Occipital lobe (tissue), 2 donors: Measurements from ENCODE around the genes ERP29 and OAS1.

DNA sequence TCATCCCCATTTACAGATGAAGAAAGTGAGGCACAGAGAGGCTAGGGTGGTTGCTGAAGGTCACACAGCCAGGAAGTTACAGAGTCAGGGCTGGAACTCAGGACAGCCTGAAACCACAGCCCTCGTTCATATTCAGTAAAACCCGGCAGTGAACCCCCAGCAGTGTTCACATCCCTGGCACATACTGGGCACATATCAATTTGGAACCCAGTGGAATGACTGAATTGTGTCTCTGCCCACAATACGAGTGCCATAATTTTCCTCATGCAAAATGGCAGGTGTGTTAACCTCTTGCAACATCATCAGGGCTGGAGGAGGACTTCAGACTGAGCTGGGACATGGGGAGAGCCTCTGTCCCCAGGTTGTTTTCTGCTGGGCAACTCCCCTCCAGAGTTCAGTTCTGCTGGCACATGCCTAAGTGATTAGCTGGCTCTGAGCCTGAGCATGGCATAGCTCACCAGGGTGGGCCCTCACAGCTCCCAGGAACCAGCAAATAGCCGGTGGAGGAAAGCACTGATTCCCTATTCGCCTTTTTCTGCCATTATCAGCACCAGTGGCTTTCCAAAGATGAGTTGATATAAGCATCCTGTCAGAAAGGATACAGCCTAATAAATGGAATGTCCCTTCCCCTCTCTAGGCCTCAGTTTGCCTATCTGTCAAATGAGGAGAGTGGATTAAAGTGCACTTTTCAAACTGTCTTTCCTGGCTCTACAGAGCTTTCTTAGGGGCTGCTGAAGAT is 2.2 kb upstream of the PPP1CC start:
- RAMPAGE, long total RNA = no peak

GRCh38 chr12:110896535-110896986 is 23.8 kb downstream of the MYL2 start:
- RAMPAGE, long total RNA = no peak

GRCh38 chr12:110934305-110934830 is 14.0 kb upstream of the MYL2 start:
- RAMPAGE, long total RNA = no peak

DNA sequence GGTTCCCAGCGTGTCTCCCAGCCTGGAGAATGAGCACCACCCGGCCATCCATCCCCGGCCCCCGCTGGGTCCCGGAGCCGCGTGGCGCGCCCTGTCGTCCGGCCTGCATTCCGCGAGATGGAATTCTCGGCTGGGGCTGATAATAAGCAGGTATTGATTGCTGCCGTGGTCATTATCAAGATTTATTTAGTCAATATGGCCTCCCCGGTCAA is 13.0 kb downstream of the CUX2 start:
- RAMPAGE, long total RNA = no peak

DNA sequence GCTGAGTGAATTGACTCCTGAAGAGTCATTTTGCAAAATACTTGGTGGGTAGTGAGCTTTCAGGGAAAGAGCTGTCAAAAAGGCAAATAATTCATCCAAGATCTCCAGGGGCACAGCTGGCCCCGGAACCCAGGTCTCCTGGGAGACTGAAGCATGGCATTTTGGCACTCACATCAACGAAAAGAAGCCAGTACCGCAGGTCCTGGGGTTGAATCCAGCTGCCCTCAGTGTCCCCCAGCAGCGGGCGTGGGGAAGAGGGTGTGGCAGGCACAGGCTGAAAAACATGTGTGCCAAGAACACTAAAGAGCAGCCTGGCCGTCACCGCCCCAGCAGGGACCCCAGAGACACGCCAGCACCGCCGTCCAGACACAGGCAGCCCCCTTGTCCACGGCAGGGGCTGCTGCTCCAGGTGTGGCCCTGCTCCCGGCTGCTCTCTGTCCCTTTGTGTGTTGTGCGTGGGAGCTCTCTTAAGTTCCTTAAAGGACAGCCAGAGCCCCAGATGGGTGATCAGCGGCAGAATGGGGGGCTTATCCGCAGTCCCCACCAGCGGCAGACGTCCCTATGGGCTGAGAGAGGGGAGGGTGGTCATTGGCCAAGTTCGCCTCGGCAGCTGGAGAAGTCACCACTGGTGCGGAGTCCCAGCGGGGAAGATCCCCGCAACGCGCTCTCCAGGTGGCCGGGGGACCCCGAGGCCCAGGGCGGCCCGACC is 584 bp downstream of the PHETA1 start:
- RAMPAGE, long total RNA = no peak

DNA sequence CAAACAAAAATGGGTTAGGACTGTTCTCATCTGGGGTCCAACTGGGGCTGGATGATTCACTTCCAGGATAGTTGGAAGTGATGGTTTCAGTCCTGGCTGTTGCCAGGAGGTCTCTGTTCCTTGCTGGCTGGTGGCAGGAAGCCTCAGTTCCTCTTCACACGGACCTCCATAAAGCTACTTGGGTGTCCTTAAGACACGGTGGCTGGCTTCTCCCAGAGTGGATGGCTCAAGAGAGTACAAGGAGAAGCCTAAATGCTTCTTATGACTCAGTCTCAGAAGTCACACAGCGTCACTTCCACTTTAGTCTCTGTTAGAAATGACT is 6.4 kb upstream of the SH2B3 start:
- RAMPAGE, long total RNA = no peak

DNA sequence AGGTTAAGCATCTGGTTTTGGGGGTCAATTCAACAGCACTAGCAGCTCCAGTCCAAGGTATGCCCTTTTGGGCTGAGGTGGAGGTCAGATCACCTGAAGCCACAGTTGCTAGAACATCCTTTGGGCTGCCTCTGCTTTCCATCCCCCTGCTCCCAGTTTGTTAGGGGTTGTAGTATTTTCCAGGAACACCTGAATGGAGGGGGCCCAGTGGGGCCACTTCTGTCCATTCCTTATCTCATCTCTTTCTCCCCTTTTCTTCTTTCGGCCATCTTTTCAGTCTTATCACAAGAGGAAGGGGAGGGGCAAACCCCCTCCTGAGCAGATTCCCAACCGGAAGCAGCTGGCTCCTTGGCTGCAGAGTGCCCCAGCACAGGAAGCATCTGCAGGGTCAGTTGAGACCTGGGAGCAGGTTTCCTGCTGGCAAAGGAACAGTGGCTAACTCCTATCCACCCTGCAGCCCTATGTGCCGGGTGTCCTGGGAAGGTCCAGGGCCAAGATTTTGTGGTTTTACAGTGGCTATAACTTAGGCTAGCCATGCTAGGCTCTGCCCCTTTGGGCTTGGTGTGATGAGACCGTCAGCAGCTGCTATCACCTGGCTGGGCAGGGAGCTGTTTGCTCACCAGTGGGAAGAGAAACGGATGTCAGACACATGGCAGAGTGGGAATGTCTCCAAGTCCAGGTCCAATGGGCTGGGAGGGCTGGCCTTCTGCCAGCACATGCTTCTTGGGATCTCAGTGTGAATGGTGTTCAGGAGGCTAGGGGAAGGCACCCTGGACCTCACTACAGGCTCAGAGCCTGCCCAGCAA is 40.3 kb downstream of the SH2B3 start:
- RAMPAGE, long total RNA = no peak

DNA sequence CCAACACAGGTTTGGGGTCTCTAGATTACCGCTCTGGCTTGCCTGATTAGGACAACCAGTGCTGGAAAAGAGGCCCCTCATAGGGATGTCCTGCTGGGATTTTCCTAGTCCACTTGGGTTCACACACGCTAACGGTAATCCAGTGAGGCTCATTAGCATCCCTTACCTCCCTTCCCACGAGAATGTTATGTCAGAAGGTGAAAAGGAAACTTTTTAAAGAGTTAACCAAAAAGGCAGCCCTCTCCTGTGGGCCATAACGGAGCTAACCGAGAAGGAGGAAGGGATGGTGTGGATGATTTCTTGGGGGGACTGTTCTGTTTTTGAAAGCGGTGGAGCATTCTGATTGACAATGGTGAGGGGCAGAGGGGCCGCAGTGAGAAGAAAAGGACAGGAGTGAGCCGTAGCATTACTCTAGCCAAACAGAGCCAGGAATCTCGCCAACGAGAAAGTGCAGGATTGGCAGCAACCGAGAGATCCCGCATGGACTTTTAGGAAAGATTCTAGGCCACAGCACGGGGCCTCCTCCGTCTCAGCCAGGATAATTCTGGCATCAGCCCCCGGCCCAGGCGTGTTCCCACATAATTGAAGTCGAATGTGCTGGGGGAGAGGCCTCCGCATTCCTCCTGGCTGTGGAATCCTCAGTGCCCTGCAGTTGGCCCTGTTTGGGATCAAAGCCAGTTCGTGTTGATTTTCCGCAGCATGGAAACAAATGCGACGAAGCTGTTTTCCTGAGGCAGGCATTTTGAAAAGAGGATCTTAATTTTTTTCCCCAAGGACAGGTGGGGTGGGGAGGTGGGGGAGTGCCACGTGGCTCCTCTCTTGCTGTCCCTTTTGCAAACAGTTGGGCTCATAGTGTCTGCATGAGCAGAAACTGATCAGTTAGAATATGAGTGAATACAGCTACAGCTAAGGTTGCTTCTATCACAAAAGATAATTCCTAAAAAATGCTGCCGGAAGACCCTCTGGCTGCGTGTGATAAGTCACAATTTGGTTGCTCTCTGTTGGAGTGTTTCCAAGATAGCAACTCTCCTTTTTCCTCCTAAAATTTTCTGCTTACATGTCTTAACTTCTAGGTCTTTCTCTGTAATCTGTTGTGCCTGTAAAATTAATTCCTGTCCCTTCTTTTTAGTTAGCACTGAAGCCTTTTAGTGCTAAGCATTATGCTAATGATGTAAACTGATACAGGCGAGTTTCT is 37.1 kb upstream of the ATXN2 start:
- RAMPAGE, long total RNA = no peak

- RAMPAGE, long total RNA = no peak
Measured at GRCh38 chr12:111643203-111643839, 42.4 kb downstream of the BRAP start.

GRCh38 chr12:111754692-111755033 is 12.1 kb upstream of the ALDH2 start:
- RAMPAGE, long total RNA = no peak

DNA sequence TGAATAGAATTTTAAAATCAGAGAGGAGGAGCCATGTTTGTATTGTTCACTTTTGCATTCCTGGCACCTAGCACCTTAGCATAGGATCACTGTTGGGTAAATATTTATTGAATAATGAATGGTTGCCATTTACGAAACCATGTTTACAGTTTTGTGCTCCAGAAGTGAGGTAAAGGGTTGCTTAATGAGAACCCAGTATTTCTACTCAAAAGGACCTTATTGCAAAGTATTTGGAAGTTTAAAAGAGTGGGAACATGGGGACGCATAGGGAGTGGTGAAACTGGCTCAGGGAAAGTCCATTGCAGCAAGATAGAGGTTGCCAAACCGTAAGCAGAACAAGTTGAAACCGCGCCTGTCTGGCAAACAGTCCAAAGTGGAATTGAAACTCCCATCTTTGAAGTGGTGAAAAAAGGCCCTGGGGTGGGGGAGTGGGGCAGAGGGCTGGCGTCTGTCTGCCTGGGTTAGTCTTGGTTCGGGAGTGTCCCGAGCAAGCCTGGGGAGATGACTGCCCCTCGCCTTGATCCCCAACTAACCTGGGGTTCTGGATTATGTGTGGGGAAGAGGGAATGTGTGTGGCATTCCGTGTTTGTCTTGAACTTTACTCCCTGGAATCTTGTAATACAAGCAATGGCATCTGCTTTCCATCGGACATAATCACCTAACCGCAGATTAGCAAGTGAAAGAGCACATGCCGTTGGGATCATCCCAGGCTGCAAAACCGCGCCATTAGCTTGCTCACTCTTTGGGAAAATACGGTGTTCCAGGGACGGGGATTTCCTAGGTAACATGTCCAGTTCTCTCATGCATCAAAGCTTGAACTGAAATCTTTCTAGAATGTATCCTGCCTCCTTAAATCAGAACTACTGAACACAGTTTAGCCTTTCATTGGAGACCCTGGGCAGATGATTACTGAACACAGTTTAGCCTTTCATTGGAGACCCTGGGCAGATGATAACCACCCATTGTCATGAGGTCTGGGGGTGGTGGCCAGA is 7.3 kb downstream of the ALDH2 start:
- RAMPAGE, long total RNA = no peak

GRCh38 chr12:111840637-111841782 is 1.0 kb upstream of the MAPKAPK5 start:
- RAMPAGE, long total RNA = no peak

DNA sequence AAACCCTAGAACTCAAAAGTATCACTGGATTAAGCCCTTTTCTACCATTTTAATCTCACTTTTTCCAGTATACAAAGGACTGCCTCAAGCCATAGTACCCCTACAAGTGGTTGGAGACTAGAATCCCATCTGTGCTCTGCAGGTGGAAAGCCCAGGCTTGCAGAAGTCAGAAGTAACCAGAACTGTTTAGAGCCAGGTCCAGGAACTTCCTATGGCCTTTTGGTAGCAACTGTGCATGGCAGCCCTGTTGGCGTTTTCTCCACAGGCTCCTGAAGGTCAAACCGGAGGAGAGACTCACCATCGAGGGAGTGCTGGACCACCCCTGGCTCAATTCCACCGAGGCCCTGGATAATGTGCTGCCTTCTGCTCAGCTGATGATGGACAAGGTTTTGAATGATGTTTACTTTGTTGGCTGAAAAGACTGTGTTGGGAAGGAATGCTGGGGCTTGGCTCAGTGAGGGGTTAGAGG is 43.7 kb downstream of the MAPKAPK5 start:
- RAMPAGE, long total RNA = no peak

DNA sequence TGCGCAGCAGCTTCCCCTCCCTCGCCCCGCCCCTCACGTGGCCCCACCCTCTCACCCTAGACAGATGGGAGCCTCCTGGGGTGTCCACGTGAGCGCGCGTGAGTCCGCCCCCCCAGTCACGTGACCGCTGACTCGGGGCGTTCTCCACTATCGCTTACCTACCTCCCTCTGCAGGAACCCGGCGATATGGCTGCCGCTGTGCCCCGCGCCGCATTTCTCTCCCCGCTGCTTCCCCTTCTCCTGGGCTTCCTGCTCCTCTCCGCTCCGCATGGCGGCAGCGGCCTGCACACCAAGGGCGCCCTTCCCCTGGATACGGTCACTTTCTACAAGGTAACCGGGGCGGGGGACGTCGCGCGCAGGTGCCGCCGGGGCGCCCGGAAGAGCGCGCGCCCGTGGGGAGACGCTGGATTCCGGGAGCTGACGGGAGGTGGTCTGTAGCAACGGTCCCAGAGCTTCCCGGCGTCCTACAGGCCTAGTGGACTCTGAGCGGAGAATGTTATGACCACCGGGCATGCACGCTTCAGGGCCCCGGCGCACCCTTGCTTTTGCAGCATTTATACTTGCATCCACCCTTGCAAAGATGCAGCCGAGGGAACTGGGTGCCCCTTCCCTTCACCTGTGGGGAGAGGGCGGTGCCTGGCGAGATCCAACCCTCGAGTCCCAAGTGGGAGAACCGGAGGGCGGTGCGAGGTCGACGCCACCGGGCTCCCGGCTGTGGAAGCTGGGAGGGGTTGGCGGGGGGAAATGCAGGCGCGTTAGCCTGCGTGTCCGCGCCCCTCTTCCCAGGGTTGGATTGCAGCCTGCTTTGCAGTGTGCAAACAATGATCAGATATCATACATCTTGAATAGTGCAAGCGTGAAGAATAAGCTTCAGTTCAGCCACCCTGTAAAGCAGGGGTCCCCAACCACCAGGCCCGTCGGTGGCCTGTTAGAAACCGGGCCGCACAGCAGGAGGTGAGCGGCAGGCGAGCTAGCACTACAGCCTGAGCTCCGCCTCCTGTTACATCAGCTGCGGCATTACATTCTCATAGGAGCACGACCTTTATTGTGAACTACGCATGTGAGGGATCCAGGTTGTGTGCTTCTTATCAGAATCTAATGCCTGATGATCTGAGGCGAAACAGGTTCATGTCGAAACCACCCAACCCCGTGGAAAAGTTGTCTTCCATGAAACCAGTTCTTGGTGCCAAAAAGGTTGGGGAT is at the start of gene ERP29:
Gene ERP29 (plus strand): TSS at position 147 of the 1,203 bp plus-strand sequence.
- RAMPAGE, long total RNA = start-site peak on the plus strand centred at position 124 of the sequence, 115 bp wide, 2,046 and 1,155 reads in 2 replicates

GRCh38 chr12:112161666-112162521 is 36.5 kb downstream of the TRAFD1 start:
- RAMPAGE, long total RNA = no peak

GRCh38 chr12:112247991-112248655 is 122.8 kb downstream of the TRAFD1 start:
- RAMPAGE, long total RNA = no peak

DNA sequence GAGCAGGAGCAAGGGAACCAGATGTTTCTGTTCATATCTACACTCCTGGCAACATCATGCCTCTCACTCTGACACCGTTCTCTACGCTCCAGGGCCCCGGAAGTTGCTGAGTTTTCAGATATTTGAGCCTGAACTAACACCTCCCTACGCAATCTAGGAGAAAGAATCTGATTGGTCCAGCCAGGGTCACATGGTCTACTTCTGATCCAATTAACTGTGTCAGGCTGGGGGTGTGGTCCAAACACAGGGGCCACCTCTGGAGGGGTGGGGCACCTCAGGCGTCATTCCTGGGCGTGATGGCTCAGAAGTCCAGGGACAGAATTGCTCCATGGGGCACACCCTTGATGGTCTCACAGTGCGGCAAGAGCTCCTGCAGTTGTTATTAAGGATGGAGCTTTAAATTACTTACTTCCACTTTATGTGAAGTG is 165.6 kb downstream of the PTPN11 start:
- RAMPAGE, long total RNA = no peak

GRCh38 chr12:112906586-112907378 is at the start of gene OAS1:
OAS1 (plus strand) TSS chr12:112906962.
- RAMPAGE, long total RNA = no peak

DNA sequence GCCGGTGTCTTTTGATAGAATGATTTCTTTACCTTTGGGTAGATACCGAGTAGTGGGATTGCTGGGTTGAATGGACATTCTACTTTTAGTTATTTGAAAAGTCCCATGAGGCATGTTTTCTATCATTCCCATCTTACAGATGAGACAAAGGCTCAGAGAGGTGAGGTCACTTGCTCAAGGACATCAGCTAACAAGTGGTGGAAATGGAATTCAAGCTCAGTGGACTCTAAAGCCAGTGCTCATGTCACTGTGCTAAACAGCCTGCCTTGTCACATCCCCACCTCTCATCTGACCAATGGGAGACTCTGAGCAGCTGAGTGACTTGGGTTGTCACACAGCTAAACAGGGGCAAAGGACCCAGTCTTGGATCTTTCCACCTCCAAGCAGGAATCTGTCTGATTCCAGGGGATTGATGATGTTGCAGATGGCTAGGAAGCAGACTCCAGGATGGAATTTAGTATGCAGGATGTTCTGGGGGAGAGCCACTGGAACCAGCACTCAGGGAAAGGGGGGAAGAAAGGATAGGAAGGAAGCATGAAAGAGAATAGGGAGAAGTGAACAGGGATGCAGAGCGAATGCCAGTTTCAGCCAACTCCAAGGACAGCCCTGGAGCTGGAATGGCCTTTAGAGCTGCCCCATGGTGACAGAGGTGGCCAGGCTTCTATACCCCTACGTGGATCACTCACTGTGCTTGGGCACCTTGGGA is 11.8 kb downstream of the OAS1 start:
- RAMPAGE, long total RNA = no peak

DNA sequence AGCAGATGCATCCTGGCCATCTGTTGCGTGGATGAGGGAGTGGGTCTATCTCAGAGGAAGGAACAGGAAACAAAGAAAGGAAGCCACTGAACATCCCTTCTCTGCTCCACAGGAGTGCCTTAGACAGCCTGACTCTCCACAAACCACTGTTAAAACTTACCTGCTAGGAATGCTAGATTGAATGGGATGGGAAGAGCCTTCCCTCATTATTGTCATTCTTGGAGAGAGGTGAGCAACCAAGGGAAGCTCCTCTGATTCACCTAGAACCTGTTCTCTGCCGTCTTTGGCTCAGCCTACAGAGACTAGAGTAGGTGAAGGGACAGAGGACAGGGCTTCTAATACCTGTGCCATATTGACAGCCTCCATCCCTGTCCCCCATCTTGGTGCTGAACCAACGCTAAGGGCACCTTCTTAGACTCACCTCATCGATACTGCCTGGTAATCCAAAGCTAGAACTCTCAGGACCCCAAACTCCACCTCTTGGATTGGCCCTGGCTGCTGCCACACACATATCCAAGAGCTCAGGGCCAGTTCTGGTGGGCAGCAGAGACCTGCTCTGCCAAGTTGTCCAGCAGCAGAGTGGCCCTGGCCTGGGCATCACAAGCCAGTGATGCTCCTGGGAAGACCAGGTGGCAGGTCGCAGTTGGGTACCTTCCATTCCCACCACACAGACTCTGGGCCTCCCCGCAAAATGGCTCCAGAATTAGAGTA is 6.7 kb upstream of the OAS2 start:
- RAMPAGE, long total RNA = no peak